Sciatic nerve (tissue), 1 donor: ENCODE measurements around a stretch of chr11.

GRCh38 chr11:71901092-71901713 lies 22.9 kb downstream of the DEFB131B start:
- PRO-cap: no peak

- PRO-cap: no peak
Measured at GRCh38 chr11:71999455-72000169, 903 bp downstream of the IL18BP start.

GRCh38 chr11:72071896-72072723 lies 8.2 kb downstream of the NUMA1 start:
- PRO-cap: no peak

GRCh38 chr11:72217746-72218264 lies 1.2 kb downstream of the FOLR2 start:
- PRO-cap: no peak

GRCh38 chr11:72233419-72233733 lies 8.8 kb downstream of the INPPL1 start:
- PRO-cap: no peak

- PRO-cap: no peak
Measured at GRCh38 chr11:72417830-72418511, 16.4 kb downstream of the CLPB start.

DNA sequence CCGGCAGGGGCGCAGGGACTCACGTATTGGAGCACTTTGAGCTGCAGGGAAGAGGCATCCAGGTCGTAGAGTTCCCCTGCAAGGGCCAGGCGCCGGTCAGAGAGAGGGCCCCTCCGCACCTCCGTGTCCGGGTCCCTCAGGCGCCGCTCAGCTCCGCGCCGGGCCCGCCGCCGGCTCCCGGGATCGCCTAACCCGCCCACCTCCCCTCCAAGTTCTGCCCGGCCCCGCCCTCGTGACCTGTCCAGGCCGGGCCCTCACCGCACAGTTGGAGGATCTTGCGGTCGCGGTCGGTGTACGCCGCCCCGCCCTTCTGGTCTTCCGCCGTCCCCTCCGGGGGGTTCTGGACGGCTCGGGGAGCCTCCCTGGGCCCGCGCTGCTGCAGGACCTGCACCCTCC lies 84.1 kb downstream of the PDE2A start:
- PRO-cap: no peak

DNA sequence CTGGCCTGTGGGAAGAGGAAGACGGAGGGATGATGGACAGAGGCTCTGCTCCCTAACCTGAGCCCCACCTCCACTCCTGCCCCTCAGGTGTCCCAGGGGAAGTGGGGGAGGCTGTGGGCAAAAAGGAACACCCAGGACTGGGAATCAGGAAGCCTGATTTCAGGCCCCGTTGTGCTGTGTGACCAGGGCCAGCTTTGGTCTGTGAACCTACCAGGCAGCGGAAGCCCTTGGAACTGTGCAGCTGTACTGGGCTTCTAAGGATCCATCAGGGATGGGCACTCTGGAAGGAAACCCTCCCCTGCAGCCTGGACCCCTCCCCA lies 40.0 kb downstream of the PDE2A start:
- PRO-cap: no peak

DNA sequence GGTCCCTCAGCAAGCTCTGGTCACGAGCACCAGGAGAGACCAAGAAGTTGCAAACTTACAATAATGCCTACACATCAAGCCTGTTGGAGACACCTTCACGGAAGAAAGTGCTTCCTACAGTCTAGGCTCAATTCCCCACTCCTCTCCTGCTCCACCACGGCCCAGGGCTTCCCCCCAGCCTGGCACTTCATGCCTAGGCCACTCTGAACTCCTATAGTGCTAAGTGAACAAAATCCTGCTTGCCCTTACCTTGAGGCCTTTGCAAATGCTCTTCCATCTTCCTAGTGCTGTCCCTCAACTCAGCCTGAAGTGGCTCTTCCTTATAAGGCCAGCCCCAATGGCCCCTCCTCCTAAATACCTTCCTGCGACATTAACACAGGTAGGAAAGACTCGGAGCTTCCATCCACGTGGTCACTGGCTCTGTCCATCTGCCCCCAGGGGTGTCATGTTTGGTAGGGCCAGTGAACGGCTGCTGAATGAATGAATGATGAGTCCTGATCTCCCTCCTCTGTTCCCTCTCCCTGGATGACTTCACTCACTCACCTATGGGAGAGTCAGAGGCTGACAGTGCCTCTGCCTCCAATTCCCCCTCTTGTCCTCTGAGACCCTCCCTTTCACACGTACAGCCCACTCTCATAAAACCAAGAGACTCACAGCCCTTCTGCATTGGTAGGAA lies 4.2 kb downstream of the PDE2A start:
- PRO-cap: no peak

DNA sequence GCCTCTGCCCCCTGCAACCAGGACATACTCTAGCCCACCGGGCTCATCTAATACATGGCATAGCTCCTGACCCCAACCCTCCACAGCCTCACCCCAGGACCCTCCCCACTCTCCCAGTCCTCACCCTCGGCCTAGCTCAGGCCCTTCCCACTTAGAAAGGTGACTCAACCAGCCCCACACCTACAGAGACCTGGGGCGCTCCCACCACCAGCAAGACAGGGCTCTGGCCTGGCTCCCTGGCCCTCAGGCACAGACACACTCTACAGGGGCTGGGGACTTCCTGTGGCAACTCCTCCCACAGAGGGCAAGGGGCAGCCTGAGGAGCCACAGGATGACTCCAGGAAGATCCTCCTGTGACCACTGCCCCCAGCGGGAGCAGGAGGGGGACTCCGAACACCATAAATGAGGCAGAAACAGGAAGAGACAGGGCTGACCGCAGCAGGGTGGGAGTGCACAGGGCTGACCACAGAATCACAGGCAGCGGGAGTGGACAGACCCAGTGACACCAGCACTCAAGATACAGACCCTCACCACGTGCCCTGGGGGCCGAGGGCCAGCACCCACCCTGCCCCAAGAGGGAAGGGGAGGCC lies 10.9 kb downstream of the ARAP1 start:
- PRO-cap: bidirectional peak, plus-strand start at position 468 of the sequence, minus-strand start at position 249 of the sequence

DNA sequence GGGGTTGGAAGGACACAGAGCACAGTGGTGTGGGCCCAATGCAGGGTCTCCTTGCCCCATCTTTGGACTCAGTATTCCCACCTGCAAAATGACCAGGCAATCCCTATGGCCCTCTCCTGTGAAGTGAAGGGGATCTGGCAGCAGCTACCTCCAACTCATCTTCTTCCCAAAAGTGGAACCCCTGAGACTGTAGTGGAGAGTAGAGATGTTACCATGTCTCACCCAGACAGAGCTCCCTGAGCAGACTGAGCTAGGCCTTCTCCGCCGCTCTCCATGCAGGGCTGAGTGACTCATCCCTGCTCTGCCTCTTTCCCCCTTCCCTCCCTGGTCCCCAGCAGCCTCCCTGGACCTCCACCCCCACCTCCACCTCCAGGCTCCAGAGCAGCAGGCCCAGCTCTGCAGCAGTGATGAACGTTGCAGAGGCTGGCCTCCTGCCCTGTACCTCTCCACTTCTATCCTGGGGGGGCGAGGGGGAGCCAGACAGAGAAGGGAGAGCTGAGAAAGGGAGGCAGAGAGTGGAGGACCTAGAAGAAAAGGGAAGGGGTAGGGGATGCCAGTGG lies 19.2 kb upstream of the ARAP1 start:
- PRO-cap: no peak

DNA sequence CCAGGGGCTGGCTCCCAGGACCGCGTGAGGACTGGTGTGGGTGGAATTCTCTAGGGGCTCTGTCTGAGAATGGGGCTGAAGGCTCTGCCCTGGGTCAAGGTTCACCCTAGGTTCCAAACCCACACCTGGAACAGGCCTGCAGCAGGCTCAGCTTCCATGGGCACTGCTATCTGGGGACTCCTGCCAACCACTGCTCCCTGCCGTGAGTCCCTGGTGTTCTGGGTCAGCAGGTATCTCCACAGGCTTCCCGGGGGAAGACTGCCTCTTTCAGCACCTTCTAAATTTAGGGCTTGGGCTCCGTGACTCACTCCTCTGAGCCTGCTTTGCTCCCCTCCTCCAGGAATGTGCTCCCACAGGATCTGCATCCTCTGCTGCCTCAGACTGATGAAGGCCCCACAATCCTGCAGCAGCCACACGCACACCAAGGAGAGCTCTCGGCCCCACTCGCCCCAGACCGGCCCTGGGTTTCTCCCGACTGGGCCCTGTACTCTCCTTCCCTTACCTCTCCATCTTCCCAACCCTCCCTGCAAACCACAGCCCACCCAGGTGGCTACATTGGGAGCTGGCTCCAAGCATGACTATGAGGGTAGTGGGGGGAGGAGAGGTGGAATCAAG lies 4.1 kb downstream of the STARD10 start:
- PRO-cap: no peak

- PRO-cap: no peak
Measured at GRCh38 chr11:72812376-72812794, 1.8 kb upstream of the ATG16L2 start.

DNA sequence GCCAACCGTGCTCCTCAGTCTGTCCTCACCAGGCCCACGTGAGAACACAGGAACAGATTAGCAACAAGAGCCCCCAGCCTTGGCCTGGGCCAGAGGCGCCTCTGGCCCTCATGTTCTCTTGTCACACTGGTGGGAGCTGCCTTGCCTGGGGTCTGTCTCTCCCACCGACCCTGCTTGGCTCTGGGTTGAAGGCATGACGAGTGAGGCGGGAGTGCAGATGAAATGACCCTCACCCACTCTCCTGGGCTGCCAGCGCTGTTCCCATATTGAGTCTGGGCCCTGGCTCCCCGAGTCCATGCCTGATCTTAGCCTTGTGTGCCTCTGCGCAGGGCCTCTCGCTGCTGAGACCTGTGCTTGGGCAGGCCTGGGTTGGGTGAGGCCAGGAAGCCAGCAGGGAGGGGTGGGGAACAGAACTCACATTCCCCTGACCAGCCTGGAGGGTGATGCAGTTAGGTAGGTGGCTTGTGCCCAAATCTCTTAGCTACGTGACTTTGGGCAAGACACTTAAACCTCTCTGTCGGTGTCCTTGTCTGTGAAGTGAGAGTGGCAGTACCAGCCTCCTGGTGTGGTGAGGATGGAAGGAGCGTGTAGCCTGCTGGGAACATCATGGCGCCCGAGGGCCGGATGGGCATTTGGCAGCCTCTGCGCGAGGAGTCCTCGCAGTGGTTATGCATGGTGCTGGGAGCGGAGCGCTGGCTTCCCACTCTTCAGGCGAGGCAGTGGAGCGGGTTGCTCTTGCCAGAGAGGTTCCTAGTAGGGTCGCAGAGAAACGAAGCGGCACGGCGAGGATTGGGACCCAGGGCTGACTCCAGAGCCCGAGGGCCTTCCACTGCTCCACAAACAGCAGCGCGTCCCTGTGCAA lies 6.7 kb downstream of the ATG16L2 start:
- PRO-cap: no peak

- PRO-cap: no peak
Measured at GRCh38 chr11:73013668-73014622, 128.2 kb downstream of the FCHSD2 start.

GRCh38 chr11:73028434-73029105 lies 113.5 kb downstream of the FCHSD2 start:
- PRO-cap: no peak

GRCh38 chr11:73141028-73141627 lies 990 bp downstream of the FCHSD2 start:
- PRO-cap: bidirectional peak, plus-strand start at chr11:73141764, minus-strand start at chr11:73141286

- PRO-cap: no peak
Measured at GRCh38 chr11:73292538-73293011, 15.5 kb upstream of the ARHGEF17 start.

DNA sequence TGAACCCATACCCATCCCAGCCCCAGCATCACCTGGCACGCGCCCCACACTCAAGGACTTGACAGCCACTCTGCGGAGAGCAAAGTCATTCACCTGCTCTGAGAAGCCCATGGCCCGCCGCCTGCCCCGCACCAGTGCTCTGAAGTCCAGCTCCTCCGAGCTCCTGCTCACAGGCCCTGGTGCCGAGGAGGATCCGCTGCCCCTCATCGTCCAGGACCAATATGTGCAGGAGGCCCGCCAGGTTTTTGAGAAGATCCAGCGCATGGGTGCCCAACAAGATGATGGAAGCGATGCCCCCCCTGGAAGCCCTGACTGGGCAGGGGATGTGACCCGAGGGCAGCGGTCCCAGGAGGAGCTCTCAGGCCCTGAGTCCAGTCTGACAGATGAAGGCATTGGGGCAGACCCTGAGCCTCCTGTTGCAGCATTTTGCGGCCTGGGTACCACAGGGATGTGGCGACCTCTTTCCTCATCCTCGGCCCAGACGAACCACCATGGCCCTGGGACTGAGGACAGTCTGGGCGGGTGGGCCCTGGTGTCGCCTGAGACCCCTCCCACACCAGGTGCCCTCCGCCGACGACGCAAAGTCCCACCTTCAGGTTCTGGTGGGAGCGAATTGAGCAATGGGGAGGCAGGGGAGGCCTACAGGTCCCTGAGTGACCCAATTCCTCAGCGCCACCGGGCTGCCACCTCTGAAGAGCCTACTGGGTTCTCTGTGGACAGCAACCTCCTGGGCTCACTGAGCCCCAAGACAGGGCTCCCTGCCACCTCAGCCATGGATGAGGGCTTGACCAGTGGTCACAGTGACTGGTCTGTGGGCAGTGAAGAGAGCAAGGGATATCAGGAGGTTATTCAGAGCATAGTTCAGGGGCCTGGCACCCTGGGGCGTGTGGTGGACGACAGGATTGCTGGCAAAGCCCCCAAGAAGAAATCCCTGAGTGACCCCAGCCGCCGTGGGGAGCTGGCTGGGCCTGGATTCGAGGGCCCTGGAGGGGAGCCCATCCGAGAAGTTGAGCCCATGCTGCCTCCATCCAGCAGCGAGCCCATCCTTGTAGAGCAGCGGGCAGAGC lies 2.4 kb downstream of the ARHGEF17 start:
- PRO-cap: no peak

DNA sequence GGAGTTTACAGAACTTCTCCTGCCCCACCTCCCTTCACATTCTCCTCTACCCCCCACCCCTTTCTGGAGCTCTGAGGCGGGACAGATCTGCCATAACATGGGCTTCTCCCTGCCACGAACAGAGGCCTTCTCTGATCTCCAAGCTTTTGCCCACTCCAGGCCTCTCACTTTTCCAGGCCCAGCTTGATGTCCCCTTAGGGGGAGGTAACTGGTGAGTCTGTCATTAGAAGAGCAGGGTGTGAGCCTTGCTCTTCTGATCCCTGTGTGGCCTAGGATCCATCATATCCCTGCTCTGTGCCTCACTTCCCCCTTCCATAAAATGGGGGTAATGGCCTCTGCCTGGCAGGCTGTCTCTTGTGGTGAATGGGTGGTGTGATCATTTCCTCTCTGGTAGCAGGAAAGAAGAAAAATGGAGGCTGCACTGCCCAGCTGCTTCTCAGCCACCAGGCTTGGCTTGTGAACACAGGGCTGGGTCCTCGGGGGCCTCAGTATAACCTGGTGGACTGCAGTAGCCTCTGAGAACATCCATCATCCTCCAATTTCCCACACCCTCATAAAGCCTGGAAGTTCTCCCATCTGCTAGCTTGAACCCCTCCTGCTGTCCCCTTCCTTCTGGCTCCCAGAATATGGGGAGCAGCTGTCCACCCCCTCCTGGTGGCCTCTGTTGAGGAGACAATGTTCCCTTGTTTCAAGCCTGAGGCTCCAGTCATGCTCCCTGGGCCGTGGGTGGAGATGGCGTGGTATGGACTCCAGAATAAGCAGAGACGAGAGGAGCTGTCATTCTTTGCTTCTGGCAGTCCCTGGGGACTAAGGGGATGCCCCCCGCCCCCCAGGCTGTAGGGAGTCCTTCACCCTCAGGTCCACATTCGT lies 5.7 kb downstream of the ARHGEF17 start:
- PRO-cap: unidirectional peak, minus-strand start at position 148 of the sequence; unidirectional peak, minus-strand start at position 628 of the sequence